GM23338 (cell line): ENCODE measurements around the gene MOB2.

DNA sequence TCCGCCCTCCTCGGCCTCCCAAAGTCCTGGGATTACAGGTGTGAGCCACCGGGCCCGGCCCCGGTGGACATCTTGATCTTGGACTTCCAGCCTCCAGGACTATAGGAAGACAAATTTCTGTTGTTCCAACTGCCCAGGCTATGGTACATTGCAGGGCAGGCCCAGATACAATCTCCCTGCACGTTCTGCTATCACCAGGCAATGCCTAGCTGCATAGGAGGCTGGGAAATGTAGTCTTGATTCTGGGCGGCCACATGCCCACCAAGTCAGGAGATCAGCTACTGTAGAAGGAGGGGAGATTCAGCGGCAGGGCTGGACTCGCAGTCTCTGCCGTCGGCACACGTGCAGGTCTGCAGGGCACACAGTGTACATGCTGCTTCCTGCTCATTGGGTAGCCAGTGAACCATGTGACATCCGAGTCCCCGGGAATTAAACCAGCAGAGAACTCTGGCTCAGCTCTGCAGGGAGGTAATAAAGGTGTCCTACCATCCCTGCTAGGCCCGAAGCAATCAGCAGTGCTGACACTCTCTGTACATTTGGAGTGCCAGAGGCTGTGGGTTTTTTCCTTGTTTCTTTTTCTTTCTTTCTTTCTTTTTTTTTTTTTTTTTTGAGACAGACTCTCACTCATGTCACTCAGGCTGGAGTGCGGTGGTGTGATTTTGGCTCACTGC, 6.5 kb upstream of the AP2A2 start:
- PRO-cap, result no peak
- RAMPAGE, long total RNA, result no peak

GRCh38 chr11:926289-927037, 793 bp downstream of the AP2A2 start:
- PRO-cap, result bidirectional peak, plus-strand start at chr11:926717, minus-strand start at chr11:926711
- RAMPAGE, long total RNA, result no peak

- PRO-cap, result no peak
- RAMPAGE, long total RNA, result no peak
Measured at GRCh38 chr11:927842-928468, 2.3 kb downstream of the AP2A2 start.

DNA sequence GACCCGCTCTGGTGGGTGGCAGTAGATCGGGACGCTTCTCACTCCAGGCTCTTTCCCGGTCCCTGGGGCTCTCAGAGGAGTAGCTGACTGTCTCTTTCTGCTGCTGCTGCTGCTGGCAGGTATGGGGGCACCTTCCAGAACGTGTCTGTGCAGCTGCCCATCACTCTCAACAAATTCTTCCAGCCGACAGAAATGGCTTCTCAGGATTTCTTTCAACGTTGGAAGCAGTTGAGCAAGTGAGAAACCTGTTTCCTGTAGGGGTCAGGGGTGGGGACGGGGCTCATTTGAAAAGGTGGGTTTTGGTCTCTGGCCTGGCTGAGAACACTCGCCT, 27.6 kb downstream of the MUC6 start:
- PRO-cap, result no peak
- RAMPAGE, long total RNA, result no peak

DNA sequence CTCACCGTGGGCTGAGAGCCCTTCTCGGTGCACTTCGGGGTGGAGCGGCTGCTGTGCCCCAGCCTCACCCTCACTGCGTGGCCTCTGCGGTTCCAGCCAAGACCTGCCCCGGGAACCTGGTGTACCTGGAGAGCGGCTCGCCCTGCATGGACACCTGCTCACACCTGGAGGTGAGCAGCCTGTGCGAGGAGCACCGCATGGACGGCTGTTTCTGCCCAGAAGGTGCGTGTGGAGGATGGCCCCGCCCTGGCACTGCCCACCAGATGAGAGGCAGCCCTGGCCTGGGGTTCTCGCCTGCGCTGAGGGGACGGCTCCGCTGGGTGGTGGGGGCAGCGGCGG, 45.0 kb upstream of the MUC6 start:
- PRO-cap, result no peak
- RAMPAGE, long total RNA, result no peak

DNA sequence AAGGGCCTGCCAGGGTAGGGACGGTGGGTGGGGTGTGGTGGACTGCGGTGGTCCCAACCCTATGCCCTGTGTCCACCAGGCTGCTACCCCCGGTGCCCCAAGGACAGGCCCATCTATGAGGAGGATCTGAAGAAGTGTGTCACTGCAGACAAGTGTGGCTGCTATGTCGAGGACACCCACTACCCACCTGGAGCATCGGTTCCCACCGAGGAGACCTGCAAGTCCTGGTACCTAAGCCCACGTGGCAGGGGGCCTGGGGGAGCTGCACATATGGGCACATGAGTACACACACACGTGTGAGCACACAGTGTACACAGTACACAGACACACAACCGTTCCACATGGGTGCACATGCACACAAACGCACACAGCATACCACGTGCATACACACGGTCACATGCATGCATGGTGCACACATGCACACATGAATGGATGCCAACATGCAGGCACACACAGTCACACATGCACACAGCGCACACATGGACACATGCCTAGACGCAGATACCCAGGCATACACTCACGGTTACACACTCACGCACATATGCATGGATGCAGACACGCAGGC, 54.2 kb upstream of the MUC6 start:
- PRO-cap, result no peak
- RAMPAGE, long total RNA, result no peak

- PRO-cap, result no peak
- RAMPAGE, long total RNA, result no peak
Measured at GRCh38 chr11:1153688-1154318, 4.0 kb upstream of the MUC5AC start.

DNA sequence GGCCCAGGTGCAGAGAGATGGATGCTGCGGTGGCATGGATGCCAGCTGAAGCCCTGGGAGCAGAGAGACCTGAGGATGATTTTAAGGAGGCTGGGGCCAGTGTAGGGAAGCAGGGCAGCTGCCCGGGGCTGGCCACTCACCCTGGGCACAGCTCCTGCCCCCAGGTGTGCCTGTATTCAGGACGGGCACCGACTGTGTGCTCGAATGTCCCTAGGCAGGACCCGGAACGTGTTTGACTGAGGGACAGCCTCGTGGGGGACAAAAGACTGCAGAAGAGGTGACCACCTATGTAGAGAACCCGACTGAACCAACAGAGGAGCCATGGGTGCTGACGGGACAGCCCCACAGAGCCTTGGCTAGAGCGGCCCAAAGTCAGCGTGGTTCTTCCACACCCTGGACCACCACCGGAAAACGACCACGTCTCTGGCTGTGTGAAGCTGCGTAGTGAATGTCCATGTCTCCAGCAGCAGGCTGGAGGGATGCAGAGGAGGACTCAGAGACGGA, 17.8 kb upstream of the MUC5B start:
- PRO-cap, result no peak
- RAMPAGE, long total RNA, result no peak

DNA sequence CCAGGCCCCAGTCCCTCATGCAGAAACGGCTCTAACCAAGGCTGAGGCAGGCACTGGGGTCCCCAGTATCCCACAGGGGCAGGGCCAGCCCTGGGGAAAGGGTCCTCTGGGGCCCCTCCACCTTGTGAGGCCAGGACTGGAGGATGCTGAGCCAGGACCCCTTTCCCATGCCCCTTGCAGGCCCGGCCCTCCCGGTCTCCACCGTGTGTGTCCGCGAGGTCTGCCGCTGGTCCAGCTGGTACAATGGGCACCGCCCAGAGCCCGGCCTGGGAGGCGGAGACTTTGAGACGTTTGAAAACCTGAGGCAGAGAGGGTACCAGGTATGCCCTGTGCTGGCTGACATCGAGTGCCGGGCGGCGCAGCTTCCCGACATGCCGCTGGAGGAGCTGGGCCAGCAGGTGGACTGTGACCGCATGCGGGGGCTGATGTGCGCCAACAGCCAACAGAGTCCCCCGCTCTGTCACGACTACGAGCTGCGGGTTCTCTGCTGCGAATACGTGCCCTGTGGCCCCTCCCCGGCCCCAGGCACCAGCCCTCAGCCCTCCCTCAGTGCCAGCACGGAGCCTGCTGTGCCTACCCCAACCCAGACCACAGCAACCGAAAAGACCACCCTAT, 17.9 kb downstream of the MUC5B start:
- PRO-cap, result no peak
- RAMPAGE, long total RNA, result no peak

DNA sequence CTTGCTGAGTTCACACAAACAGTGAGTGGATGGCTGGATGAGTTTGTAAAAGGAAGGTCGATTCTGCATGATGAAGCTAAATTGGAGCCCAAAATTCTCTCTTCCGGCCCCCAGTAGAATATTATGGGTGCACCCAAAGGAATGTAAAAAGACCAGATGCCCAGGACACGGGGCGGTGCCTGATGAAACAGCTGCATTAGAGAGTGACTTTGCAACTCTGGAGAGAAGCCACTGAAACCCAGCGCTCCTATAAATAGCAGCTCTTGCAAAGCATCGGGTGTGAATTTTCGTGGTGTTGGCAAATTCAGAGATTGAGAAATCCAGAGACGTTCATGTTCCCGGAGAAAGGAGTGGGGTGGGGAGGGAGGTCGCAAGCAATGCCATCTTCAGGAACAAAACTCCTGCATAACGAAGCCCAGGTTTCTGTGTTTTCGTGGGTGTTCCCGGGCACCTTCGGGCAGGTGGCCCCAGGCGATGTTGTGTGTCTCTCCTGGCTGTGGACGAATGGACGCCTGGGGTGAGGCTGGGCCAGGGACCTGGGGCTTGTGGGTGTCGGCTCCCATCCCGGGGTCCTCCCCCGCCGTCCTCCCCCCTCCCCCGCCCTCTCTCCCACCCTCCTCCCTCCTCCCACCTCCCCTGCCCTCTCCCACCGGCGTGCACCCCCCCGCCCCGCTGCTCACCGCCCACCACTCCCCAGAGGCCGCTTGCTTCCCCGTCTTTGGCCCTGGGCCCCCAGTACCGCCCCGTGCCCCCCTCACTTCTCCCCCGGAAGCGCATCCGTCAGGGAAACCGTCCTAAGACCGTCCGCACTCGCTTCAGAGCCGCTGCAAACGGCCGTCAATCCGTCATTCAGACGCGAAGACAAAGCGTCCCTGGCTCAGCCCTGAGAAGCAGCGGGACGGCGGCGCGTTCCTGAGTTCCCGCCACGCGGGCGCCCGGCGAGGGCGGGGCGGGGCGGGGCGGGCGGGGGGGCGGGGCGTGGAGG, 26.6 kb upstream of the TOLLIP start:
- PRO-cap, result bidirectional peak, plus-strand start at position 497 of the sequence, minus-strand start at position 506 of the sequence; bidirectional peak, plus-strand start outside the sequence, minus-strand start at position 892 of the sequence
- RAMPAGE, long total RNA, result no peak

- PRO-cap, result no peak
- RAMPAGE, long total RNA, result no peak
Measured at GRCh38 chr11:1423287-1423838, 33.6 kb downstream of the BRSK2 start.

- PRO-cap, result no peak
- RAMPAGE, long total RNA, result no peak
Measured at GRCh38 chr11:1461290-1461772, 25.2 kb downstream of the MOB2 start.

DNA sequence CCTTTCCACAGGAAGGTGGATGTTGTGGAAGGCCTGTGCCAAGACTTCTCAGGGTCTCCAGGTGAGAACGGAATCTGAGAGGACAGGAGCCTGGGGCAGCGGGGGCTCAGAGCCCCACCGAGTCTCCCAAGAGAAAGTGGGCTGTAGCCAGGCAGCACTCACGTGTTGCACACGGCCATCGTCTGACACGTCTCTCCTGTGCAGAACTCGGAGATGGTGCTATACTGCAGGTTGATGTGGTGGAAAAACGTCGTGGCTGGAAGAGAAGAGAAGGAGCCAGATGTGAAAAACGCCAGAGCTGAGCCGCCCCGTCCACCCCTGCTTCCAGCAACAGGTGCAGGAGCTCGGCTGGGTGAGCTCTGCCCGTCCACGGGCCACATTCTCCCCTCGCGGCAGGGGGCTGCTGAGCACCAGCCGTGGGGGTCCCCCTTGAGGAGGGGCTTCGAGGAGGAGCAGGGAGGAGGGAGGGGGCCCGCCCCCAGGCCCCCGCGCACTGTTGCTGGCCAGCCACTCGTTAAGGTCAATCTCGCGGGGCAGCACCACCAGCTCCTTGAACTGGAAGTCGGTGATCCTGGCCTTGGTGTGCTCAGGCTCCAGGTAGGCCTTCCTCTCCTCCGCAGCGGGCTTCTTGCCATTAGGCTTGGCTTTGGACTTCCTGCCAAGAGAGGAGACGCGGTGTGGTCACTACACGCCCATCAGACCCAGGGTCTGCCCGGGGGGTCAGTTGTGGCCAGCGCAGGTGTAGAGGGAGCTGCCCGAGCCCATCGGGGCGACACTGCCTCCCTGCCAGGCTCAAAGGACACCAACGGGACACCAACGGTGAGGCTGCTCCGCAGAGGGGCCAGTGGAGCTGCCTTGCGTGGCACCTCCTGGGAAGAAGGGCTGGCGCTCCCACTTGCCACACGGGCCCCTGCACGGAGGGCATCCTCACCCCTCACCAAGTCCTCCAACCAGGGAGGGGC, 6.1 kb downstream of the MOB2 start:
- PRO-cap, result no peak
- RAMPAGE, long total RNA, result no peak

- PRO-cap, result no peak
- RAMPAGE, long total RNA, result no peak
Measured at GRCh38 chr11:1485913-1486478, 583 bp downstream of the MOB2 start.

- PRO-cap, result no peak
- RAMPAGE, long total RNA, result no peak
Measured at GRCh38 chr11:1486479-1487377, at the start of gene MOB2. TSS of gene MOB2 (minus strand) at chr11:1486779.

DNA sequence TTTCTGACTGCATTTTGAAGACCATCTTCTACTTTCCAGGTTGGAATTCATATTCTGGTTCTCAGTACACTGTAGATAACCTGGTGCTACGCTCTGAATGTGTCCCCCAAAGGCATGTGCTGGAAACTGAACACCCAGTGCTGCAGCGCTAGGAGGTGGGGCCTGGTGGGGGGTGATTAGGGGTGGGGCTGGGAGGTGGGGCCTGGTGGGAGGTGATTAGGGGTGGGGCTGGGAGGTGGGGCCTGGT, 25.9 kb upstream of the MOB2 start:
- PRO-cap, result unidirectional peak, minus-strand start at position 128 of the sequence
- RAMPAGE, long total RNA, result no peak

DNA sequence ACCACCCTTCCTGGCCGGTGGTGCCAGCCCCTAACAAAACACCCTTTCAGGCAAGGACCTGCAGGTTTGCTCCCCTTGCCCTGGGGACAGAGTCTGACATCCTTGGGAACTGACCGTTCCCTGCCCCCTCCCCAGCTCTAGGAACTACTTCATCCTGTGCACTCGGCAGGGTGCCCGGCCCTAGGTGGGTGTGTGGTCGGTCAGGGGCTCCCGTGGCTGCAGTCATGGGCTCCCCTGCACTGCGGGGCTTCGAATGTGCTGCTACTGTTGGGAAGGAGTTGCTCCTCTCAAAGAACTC, 28.2 kb downstream of the DUSP8 start:
- PRO-cap, result no peak
- RAMPAGE, long total RNA, result no peak

GRCh38 chr11:1547772-1549037, 23.9 kb downstream of the DUSP8 start:
- PRO-cap, result bidirectional peak, plus-strand start at chr11:1548572, minus-strand start at chr11:1548335; bidirectional peak, plus-strand start at chr11:1548770, minus-strand start at chr11:1548731; bidirectional peak, plus-strand start at chr11:1549042, minus-strand start at chr11:1548897
- RAMPAGE, long total RNA, result no peak

DNA sequence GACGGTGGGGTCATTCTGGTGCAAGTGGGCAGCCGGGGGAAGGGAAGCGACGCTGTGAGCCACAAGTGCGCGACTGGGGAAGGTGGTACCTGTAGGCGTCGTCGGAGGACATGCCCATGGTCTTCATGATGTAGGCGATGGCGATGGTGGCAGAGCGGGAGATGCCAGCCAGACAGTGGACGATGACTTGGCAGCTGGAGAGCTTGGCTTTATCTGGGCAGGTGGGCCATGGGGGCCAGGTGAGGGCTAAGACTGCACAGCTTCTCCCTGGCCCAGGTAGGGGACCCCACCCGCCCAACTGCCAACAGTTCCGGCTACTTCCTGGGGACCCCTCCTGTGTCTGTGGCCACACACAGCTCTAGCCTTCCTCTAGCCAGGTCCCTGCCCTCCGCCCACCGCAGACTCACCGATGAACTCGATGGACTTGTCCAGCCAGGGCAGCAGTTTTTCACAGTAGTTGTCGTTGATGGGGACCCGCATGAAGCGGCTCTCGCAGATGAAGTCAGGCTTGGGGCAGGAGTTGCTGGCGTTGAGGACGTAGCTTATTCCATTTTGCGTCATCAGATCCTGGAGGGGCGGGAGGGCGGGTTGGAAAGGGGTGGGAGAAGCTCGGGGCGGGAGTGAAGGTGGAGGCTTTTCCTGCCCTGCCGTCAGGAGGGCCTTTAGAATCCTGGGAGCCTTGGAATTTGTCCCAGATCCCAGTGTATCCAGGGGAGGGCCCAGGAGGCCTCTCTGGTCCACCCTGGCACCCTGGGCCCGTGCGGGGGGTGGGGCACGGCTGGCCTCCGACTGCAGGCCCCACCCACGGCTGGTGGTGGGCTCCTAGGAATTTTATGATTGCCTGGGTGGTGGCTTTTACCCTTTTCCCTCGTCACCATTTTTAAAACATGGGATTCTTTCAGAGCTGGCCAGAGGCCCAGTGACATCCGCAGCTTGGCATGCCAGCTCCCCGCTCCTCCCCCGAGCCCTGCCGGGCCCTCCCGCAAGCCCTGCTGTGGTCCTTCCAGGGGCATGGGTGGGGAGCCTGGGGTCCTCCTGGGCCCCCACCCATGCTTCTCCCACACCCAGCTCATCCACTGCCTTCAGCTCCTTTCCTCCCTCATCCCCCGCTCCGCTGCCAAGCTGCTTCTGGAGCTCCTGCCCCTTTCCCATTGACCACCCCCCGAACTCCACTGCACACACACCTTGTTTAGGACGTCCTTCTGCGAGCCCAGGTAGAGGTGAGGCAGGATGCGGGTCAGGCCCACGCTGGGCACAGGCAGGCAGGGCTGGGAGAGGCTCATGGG, 13.9 kb downstream of the DUSP8 start:
- PRO-cap, result no peak
- RAMPAGE, long total RNA, result no peak

DNA sequence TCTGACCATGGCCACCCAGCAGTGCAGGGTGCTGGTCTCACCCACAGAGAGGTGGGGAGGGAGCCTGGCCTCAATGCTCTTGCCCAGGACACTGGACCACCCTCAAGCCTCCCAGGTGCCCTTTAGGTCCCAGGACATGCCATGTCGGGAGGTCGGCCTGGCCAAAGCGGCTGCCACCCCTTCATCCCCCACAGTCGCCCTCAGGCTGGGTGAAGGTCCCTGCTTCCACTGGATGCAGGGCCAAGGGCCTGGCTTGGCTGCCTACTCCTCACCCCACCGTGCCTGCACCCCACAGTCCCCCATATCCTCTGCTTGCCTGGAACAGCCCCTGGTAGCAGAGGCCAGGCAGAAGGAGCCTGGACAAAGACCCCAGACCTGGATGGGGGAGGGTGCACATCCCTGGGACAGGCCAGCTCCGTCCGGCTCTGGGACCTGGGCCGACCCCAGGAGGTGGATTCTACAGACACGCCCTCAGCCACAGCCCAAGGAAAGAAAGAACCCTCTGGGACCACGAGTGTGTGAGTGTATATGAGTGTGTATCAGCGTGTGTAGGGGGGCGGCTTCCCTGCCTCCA, 9.2 kb downstream of the DUSP8 start:
- PRO-cap, result no peak
- RAMPAGE, long total RNA, result no peak